Temporal lobe (tissue), 2 donors: ENCODE measurements around the genes MUSK and SNX30.

GRCh38 chr9:110114644-110115320 is 93.2 kb downstream of the C9orf152 start:
- RAMPAGE, long total RNA: no peak

- RAMPAGE, long total RNA: no peak
Observed at GRCh38 chr9:110303035-110303631, 34.5 kb downstream of the TXNDC8 start.

- RAMPAGE, long total RNA: no peak
Observed at GRCh38 chr9:110650838-110651309, 17.7 kb upstream of the MUSK start.

- RAMPAGE, long total RNA: no peak
Observed at GRCh38 chr9:110655531-110656121, 13.0 kb upstream of the MUSK start.

- RAMPAGE, long total RNA: no peak
Observed at GRCh38 chr9:110668460-110668668, 227 bp upstream of the MUSK start.

DNA sequence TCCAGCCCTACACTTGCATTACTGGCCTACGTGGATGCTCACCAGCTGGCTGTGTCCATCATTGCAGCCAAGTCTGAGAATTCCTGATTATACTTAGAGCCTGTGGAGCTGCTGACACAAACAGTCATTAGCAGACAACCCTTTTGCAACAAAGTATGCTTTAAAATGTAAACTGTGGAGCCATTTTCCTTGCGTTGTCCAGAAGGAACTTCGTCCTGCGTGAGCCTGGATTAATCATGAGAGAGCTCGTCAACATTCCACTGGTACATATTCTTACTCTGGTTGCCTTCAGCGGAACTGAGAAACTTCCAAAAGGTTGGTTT is at the start of gene MUSK:
TSS of gene MUSK (plus strand) at position 123 of the 323 bp plus-strand sequence.
- RAMPAGE, long total RNA: no peak

GRCh38 chr9:111386621-111387453 is 56.8 kb upstream of the OR2K2 start:
- RAMPAGE, long total RNA: no peak

- RAMPAGE, long total RNA: no peak
Observed at GRCh38 chr9:111481939-111482578, 2.1 kb downstream of the ECPAS start.

- RAMPAGE, long total RNA: no peak
Observed at GRCh38 chr9:111613363-111613881, 14.0 kb upstream of the PTGR1 start.

- RAMPAGE, long total RNA: no peak
Observed at GRCh38 chr9:111898232-111899124, 1.9 kb downstream of the UGCG start.

GRCh38 chr9:111900419-111900759 is 3.8 kb downstream of the UGCG start:
- RAMPAGE, long total RNA: no peak

GRCh38 chr9:111983658-111983857 is 86.9 kb downstream of the UGCG start:
- RAMPAGE, long total RNA: no peak

DNA sequence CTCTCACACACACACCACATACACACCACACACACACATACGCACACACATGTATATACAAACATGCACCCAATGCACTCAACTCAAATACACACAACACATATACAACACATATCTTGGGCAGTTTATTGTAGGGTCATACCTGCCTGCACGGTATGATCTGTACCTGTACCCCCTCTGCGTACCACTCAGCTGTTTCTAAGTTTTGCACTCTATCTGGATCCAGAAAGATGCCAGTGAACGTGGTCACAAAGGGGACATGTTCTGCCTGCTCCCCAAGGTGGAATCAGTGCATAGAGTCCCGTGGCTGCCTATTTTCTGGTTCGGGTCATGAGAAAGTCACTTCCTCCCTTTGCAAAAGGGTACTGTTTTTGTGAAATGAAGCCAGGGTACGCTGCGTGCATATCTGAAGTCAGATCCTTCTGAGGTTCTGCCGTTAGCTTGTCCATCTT is 131.8 kb downstream of the UGCG start:
- RAMPAGE, long total RNA: no peak

DNA sequence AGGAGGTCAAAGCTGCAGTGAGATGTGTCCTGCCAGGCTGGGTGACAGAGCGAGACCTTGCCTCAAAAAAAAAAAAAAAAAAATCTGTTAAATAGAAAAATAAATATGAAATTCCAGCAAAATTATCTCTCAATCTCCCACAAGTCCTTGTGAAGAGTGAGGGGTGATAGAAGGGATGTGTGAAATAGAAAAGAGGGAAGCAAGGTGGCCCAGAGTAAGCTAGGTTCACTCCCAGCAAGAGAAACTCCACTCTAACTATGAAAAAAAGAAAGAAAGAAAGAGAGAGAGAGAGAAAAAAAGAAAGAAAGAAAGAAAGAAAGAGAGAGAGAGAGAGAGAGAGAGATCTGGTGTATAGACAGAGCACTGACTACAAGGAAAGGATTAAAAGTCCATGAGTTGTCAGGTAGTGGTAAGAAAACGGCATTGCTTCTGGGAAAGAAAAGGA is 88.8 kb downstream of the SUSD1 start:
- RAMPAGE, long total RNA: no peak

- RAMPAGE, long total RNA: no peak
Observed at GRCh38 chr9:112332799-112333214, 612 bp downstream of the PTBP3 start.

DNA sequence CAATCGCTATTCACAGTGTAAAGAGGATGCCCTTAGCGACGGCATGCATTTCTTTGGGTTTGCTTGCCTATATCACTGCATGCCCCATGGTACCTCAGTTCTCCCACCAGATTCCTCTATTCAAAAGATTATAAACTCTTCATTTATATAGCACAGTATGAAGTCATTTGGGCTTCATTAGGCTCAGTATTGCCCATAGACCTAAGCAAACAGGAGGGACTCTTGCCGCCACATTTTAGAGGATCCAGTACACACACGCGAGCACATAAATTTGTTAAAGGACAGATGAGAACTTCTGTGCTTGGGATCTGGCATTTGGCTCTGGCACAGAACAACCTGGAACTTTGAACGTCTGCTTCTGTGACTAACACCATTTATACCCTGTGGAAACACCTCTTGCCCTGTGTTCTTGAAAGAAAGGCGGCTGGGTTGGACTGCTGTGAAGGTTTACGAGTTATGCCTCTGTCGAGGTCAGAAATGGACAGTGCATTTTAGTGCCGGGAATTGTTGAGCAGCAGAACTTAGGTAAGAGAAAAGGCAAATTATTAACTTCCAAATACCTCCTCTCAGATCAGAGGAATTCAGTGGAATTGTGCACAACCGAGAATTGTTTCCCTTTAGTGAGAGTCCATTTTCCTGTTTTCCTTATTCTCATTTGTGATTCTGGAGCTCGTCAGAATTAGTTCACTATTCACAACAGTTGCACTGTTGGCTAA is 14.0 kb upstream of the INIP start:
- RAMPAGE, long total RNA: no peak

DNA sequence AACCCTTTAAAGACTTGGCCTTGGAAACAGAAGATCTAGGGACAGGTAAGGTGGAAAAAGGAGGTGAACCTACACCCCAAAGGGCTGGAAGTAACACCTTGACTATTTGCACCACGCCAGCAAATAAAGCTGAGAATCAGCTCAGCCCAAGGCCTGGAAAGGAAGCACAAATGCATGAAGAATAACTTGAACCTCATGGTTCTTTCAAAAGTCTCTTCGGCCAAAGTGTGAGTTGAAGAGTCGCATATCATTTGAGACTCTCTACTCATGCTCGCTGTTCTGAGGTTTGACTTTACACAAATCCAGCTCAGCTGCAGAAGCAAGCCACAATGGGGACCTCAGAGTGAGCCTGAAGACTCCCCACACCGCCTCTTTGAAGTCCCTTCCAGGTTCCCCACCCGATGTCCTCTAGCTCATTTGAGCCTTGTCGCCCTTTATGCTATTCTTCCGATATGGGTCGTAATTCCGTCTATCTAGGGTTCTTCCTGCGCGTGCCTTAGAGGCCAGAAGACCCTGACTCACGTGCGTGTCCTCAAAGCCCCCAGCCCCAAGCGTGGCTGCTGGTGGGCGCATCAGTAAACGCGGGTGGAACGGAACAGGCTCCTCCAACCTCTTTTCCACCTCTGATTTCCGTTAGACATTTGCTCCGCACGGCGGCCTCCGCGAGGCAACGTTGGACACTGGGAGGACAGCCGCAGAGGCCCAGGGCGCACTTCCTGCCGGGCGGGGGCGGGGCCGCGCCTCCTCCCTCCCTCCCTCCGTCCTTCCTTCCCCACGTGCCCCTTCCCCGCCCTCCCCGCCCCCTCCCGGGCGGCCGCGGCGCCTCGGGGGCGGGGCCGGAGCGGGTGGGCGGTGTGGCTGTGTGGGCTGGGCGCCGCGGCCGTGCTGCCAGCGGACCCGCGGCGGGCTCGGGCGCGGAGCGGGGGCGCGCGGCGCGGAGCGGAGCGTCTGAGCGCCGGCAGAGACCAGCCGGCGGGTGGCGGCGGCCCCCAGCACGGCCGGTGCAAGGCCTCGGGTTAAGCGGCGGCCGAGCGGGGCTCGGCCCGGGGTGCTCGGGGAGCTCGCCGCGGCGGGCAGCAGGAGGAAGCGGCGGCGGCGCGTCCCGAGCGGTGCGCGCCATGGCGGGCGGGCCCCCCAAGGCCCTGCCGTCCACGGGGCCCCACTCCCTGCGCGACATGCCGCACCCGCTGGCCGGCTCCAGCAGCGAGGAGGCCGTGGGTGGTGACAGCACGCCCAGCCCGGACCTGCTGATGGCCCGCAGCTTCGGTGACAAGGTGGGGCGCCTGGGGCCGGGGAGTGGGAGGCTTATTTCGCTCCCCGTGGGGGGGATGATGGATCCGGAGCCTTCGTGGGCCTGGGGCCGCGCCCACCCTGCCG is at the start of gene SNX30:
TSS of gene SNX30 (plus strand) at position 877 of the 1,377 bp plus-strand sequence.
- RAMPAGE, long total RNA: no peak

DNA sequence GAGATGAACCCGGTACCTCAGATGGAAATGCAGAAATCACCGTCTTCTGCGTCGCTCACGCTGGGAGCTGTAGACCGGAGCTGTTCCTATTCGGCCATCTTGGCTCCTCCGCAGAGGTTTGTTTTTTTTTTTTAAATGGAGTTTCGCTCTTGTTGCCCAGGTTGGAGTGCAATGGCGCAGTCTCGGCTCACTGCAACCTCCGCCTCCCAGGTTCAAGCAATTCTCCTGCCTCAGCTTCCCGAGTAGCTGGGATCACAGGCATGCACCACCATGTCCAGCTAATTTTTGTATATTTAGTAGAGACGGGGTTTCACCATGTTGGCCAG is 53.5 kb downstream of the SNX30 start:
- RAMPAGE, long total RNA: no peak

- RAMPAGE, long total RNA: no peak
Observed at GRCh38 chr9:112866420-112867040, 24.1 kb downstream of the SLC46A2 start.

DNA sequence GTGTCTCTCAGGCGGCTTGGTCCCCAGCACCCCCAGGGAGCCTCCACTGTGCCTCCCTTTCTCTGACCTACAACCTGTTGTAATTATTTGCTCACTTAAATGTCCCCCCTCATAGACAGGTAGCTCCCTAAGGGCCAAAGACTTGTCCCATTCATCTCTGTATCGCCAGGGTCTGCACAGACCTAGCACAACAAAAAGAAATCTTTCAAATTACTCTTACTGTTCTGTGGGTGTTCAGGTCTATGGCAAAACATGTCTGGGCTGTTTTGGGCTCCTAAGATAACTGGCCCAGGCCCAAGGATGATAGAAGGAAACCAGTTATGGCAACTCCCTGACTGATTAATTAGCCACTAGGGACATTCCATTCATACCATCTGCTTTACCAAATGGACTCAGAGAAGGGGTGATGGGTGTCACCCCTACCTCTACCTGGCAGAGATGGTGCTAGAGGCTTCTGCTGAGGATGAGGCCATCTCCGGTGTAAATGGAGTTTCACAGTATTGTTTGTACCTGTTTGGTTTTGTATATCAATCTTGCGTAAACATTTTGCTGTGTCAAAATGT is 1.8 kb downstream of the SLC31A2 start:
- RAMPAGE, long total RNA: no peak